HepG2 (cell line): ENCODE measurements around the gene USP10.

- RRBS, 2 experiments: no CpG with 5 or more reads among the region's 13 CpGs
CAGE:
- cytosol, long polyA minus RNA: no peak
- cytosol, long polyA plus RNA: no peak
- long polyA plus RNA: no peak
- nucleus, long polyA minus RNA: no peak
- nucleus, long polyA plus RNA: no peak
Measured at GRCh38 chr16:84341327-84341890, 26.9 kb upstream of the ATP2C2 start.

GRCh38 chr16:84350098-84350845, 18.1 kb upstream of the ATP2C2 start:
- RRBS, 2 experiments: no CpG with 5 or more reads among the region's 14 CpGs
CAGE:
- cytosol, long polyA minus RNA: no peak
- cytosol, long polyA plus RNA: no peak
- long polyA plus RNA: no peak
- nucleus, long polyA minus RNA: no peak
- nucleus, long polyA plus RNA: no peak

DNA sequence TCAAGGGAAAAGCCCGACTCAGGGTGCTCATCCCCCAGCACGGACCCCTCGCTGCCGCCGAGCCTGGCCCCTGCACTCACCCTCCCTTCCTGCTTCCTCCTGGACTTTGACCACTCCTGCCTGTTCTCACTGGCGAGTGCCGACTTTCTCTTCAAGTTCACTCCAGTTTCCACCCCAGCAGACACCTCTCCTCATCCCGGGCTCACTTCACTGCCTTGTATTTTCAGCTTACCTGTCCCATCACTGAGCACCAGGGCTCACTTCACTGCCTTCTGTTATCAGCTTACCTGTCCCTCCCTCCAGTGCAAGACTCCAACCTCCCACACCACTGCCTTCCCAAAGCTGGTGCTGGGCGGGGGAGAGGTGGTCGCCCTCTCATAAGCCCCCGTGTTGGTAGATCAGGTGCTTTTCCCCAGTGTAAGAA, 61.0 kb downstream of the MEAK7 start:
- RRBS, 2 experiments: no CpG with 5 or more reads among the region's 11 CpGs
CAGE:
- cytosol, long polyA minus RNA: no peak
- cytosol, long polyA plus RNA: no peak
- long polyA plus RNA: no peak
- nucleus, long polyA minus RNA: no peak
- nucleus, long polyA plus RNA: no peak

GRCh38 chr16:84511300-84511904, 6.9 kb upstream of the MEAK7 start:
- RRBS, 2 experiments: 4 to 6% methylated on average over 3 of the region's 19 CpGs
CAGE:
- cytosol, long polyA minus RNA: no peak
- cytosol, long polyA plus RNA: no peak
- long polyA plus RNA: no peak
- nucleus, long polyA minus RNA: no peak
- nucleus, long polyA plus RNA: no peak

GRCh38 chr16:84553742-84554420, 49.4 kb upstream of the MEAK7 start:
- RRBS, 2 experiments: no CpG with 5 or more reads among the region's 17 CpGs
CAGE:
- cytosol, long polyA minus RNA: no peak
- cytosol, long polyA plus RNA: no peak
- long polyA plus RNA: no peak
- nucleus, long polyA minus RNA: no peak
- nucleus, long polyA plus RNA: no peak

GRCh38 chr16:84585703-84586639, 31.9 kb downstream of the COTL1 start:
- RRBS, 2 experiments: no CpG with 5 or more reads among the region's 16 CpGs
CAGE:
- cytosol, long polyA minus RNA: no peak
- cytosol, long polyA plus RNA: no peak
- long polyA plus RNA: no peak
- nucleus, long polyA minus RNA: no peak
- nucleus, long polyA plus RNA: no peak

- RRBS, 2 experiments: 5 to 8% methylated on average over 44 to 52 of the region's 79 CpGs
CAGE:
- cytosol, long polyA minus RNA: start-site peak on the plus strand at chr16:84699982-84700005, 154 reads
- cytosol, long polyA plus RNA: start-site peak on the plus strand at chr16:84700000-84700018, 446 and 752 reads in 2 replicates
- long polyA plus RNA: no peak
- nucleus, long polyA minus RNA: start-site peak on the plus strand at chr16:84699986-84700060, 75 reads
- nucleus, long polyA plus RNA: start-site peak on the plus strand at chr16:84699997-84700018, 762 and 628 reads in 2 replicates
Measured at GRCh38 chr16:84699237-84700118, at the start of gene USP10. Gene USP10 (plus strand): TSS chr16:84700000.

- RRBS, 2 experiments: no CpG with 5 or more reads among the region's 8 CpGs
CAGE:
- cytosol, long polyA minus RNA: no peak
- cytosol, long polyA plus RNA: no peak
- long polyA plus RNA: no peak
- nucleus, long polyA minus RNA: no peak
- nucleus, long polyA plus RNA: no peak
Measured at GRCh38 chr16:84751331-84751856, 51.6 kb downstream of the USP10 start.

DNA sequence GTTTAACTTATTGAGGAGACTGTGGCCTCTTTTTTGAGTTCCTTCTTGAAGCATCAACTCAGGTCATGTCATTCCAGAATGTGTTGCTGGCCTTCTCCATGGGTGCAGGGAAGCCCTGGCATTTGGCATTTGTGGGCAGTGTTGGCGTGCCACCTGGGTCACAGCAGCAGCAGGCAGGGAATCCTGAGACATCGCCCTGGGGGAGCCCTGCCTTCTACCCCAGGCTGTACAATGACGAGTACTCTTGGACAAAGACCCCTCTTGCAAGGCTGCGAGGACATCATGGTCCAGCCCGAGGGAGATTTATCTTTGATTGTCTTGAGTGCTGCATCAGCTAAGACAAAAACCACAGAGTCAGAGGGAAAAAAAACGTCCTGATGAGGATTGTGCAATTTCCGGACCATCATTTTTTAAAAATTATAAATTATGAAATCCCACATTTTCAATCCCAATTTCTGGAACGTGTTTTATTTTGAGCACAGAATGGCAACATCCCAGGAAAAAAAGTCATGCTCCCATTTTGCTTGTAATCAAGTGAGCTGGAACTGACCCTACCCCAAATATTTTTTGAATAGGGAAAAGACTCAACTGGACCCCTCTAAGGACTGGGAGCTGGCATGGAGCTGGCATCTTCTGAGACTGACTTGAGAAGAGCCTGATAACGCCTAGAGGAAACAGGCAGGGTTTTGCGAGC, 3.8 kb downstream of the CRISPLD2 start:
- RRBS, 2 experiments: no CpG with 5 or more reads among the region's 10 CpGs
CAGE:
- cytosol, long polyA minus RNA: no peak
- cytosol, long polyA plus RNA: no peak
- long polyA plus RNA: no peak
- nucleus, long polyA minus RNA: no peak
- nucleus, long polyA plus RNA: no peak

- RRBS, 2 experiments: no CpG with 5 or more reads among the region's 9 CpGs
CAGE:
- cytosol, long polyA minus RNA: no peak
- cytosol, long polyA plus RNA: no peak
- long polyA plus RNA: no peak
- nucleus, long polyA minus RNA: no peak
- nucleus, long polyA plus RNA: no peak
Measured at GRCh38 chr16:84834490-84834897, 14.7 kb downstream of the CRISPLD2 start.

GRCh38 chr16:84835622-84836957, 16.3 kb downstream of the CRISPLD2 start:
- RRBS, 2 experiments: no CpG with 5 or more reads among the region's 34 CpGs
CAGE:
- cytosol, long polyA minus RNA: no peak
- cytosol, long polyA plus RNA: no peak
- long polyA plus RNA: no peak
- nucleus, long polyA minus RNA: no peak
- nucleus, long polyA plus RNA: no peak

DNA sequence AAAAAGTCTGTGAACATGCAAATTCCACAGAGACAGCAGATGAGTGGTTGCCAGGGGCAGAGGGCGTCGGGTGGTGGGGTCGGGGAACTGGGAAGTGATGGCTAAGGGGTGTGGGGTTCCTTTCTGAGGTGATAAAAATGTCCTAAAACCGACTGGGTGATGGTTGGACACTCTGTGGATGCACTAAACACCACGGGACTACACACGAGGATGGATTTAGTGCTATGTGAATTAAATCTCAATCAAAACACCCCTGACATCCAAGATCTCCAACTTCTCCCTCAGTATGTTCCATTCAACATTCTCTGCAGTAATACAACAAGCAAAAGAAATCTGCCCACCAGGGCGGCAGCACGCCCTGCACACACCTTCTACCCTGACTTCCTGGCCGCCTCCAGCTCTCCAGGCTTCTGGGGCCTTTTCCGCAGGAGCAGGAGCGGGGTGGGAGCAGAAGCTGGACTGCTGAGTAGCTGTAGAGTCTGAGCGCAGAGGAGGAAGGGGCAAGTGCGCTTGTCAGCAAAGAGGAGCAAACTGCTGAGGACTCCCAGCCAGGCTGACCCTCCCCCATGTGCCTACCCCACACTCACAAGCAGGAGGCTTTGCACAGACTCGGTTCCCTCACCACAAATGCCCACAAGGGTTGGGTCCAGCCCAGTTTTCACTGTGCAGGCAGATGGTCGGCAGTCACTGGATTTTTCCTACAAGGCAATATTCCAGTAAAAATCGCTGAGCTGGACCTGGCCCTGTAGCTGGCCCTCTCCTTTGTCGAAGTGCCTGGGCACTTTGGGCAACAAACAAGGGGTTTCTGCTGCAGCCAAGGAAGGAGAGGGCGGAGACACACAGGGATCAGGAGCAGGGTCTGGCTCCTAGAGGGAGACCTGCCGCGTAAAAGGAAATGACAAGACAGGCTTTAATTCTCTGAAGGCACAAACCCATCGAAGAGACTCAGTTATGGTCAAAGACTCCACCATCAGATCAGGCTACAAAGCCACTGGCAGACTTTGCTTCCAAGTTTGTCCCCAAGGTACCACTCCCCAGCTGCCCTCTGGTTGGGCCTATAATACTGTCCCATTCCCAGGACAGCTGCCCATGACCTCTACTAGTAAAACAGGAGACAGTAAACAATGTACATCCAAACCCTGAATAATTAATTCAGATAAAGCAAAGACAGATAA, 22.8 kb downstream of the ZDHHC7 start:
- RRBS, 2 experiments: no CpG with 5 or more reads among the region's 21 CpGs
CAGE:
- cytosol, long polyA minus RNA: no peak
- cytosol, long polyA plus RNA: no peak
- long polyA plus RNA: no peak
- nucleus, long polyA minus RNA: no peak
- nucleus, long polyA plus RNA: no peak

DNA sequence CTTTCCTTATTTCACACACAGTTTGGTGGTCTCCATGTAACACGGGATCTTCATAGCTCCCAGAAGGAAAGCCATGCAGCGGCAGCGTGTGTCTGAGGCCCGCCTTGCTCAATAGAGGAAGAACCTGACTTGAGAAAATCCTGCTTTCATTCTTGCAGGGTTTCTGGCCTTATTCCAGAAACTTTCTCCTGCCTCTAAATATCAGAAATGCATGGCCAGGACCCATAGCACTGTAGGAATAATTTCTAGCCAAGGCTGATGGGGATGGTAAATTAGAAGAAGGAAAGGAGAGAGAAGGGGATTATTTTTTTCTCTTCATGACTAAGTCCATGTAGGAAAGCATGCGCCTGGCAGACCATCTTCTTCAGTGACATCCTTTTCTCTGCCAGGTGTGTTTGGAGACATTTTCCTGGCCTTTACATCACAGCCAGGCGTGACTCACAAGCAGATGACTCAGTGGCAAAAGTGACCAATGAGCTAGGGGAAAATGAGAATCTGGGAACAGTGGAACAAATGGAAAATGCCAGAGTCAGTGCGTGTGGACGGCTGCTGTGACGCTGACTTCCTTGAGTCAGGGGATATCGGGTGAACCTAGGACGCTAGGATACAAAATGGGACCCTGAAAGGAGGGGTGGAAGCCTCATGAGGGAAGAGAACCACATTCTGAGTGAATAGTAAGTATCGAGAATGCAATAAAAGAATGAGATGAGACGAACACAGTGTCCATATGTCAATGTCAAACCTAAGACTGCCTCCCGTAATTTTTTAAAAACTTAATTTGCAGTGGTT, 9.4 kb downstream of the KIAA0513 start:
- RRBS, 2 experiments: no CpG with 5 or more reads among the region's 14 CpGs
CAGE:
- cytosol, long polyA minus RNA: no peak
- cytosol, long polyA plus RNA: no peak
- long polyA plus RNA: no peak
- nucleus, long polyA minus RNA: no peak
- nucleus, long polyA plus RNA: no peak

DNA sequence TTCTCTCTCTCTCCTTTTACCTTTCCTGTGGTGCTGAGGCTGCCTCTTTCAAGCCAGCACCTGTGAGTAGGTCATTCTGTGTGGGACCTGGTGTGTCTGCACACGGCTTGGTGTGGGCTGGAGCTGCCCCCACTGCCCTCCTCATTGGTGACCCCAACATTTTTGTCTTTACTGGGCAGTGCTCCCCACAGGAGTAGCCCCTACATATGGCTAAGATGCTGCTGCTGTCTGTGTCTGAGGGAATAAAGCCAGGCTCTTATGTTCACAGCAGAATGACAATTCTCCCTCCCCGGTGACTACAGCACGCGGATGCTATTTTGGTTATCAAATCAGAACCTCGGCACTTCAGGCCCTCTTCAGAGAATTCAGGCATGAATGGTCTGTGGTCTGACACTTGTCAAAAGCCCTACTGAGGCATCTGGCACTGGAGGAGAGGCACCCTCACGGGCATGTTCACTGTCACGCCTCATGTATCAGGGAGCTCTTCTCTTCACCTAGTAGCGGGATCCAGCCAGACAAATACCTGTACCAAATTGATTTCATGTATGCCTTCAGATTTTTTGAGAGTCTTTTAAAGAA, 30.3 kb downstream of the KIAA0513 start:
- RRBS, 2 experiments: no CpG with 5 or more reads among the region's 8 CpGs
CAGE:
- cytosol, long polyA minus RNA: no peak
- cytosol, long polyA plus RNA: no peak
- long polyA plus RNA: no peak
- nucleus, long polyA minus RNA: no peak
- nucleus, long polyA plus RNA: no peak

DNA sequence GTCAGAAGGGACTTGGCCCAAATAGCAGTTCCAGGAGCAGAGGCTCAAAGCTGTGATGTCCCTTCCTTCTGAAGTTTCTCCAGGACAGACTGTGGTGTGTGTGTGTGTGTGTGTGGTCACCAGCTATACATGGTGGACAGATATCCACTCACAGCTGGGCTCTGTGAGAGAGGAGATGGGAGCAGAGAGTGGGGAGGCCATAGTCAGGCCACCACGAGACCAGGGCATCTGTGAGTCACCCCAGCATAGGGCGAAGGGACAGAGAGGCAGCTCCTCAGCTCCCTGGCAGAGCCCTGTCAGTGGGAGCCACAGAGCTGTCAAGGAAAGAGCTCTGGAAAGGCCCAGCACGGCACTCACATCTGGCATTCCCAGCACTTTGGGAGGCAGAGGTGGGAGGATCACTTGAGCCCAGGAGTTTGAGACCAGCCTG, 23.3 kb upstream of the CIBAR2 start:
- RRBS, 2 experiments: no CpG with 5 or more reads among the region's 3 CpGs
CAGE:
- cytosol, long polyA minus RNA: no peak
- cytosol, long polyA plus RNA: no peak
- long polyA plus RNA: no peak
- nucleus, long polyA minus RNA: no peak
- nucleus, long polyA plus RNA: no peak

- RRBS, 2 experiments: 26 to 38% methylated on average over 1 of the region's 10 CpGs
CAGE:
- cytosol, long polyA minus RNA: no peak
- cytosol, long polyA plus RNA: no peak
- long polyA plus RNA: no peak
- nucleus, long polyA minus RNA: no peak
- nucleus, long polyA plus RNA: no peak
Measured at GRCh38 chr16:85152557-85153006, 40.3 kb upstream of the CIBAR2 start.

DNA sequence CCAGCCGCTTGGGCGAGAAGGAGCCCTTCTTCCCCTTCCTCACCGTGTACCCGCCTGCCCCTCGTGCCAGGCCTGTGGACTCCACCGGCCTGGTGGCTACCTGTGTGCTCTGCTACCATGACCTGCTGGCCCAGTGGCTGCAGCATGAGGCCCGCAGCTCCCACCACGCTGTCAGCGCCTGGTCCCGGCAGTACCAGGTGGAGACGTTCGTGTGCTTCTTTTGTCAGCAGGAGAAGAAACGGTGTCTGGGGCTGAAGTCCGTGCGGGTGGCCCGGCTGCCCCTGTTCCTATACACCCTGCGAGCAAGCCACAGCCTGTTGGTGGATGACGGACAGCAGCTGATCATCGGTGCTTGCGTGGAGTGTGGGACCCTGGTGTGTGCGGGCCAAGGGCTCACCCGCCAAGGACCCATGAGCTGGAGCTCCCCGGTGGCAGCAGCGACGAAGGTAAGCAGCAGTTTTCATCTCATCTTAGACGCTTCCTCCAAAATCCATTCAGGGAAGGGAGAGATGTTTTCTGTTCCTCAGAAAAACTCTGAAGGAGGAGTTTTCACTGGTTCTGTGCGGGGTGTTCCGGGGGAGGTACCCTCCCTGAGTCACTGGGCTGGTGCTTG, 59.2 kb upstream of the CIBAR2 start:
- RRBS, 2 experiments: 5 to 9% methylated on average over 11 to 13 of the region's 28 CpGs
CAGE:
- cytosol, long polyA minus RNA: no peak
- cytosol, long polyA plus RNA: no peak
- long polyA plus RNA: no peak
- nucleus, long polyA minus RNA: no peak
- nucleus, long polyA plus RNA: no peak

DNA sequence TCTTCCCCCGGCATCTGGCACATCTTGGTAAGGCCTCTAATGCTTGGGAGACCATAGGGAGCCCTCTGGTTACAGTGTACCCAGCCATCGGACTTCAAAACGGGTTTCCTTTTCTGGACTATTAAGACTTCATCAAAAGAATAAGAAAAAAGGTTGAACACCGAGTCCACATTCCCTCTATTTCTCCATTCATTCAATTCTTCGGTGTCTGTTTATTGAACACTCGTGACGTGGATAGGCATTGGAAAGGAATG, 80.7 kb upstream of the CIBAR2 start:
- RRBS, 2 experiments: no CpG with 5 or more reads among the region's 7 CpGs
CAGE:
- cytosol, long polyA minus RNA: no peak
- cytosol, long polyA plus RNA: no peak
- long polyA plus RNA: no peak
- nucleus, long polyA minus RNA: no peak
- nucleus, long polyA plus RNA: no peak

DNA sequence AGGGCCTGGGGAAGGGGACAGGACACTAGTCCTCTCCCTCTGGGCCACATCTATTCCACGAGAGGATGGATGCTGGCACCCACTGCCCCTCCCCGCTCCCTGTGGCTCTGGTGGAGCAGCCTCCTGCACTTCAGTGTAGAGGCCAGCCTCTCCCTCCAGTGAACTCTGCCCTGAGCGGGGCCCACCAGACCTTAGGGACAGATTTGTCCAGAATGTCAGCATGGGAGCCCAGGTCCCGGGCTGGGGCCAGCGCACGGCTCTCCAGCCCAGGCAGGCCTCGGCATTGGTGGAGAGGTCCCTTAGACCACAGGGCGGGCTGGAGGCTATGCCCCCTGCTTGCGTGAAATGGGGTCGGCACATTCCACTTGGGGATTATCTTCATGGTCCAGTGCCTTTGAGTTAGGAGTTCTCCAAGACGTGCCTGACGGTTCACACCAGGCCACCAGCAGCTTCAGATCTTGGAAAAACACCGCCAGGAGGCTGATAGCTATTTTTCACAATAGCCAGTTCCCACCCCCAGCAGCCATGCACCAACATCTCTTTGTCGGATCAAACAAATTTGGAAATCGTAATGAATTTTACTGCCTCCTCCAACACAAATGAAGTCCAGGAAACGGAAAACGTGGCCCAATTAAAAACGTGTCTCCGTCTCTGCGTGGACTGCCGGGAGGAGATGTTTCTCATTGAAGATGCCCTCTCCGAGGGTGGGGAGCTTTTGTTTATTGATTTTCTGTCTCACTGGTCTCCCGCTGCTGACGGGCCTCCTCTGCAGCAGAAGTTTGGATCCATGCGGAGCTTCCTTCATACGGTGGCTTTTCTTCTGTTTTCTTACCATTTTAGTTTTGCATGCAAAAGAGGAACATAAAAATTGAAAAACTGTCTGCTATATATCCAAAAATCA, 110.0 kb upstream of the CIBAR2 start:
- RRBS, 2 experiments: no CpG with 5 or more reads among the region's 26 CpGs
CAGE:
- cytosol, long polyA minus RNA: no peak
- cytosol, long polyA plus RNA: no peak
- long polyA plus RNA: no peak
- nucleus, long polyA minus RNA: start-site peak on the plus strand centred at position 604 of the sequence, 228 bp wide, 14 reads
- nucleus, long polyA plus RNA: no peak

DNA sequence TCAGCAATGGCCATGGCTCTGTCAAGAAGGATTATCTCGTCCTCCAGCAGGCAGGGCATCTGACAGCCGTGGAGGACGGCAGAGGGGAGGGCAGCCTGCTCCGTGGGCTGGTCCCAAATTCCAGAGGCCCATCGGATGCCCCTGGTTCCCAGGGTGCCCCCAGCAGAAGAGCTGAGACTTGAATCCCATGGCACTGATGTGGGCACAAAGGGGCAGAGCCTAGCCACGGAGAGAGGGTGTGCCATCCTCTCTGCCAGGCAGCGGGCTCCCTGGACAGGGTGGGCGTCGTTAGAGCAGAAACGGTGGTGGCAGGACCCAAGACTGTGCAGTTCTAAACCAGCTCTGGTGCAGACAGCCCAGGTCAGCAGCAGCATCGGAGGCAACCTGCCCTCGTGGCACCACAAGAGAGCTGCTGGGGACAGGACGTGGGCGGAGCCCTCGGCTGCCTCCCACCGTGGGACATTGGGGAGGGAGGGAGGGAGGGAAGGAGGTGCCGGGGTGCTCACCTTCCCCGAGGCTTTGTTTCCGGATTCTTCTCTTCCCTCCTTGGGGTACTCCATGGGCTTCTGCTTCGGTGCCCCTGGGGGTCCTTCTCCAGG, 198.9 kb upstream of the CIBAR2 start:
- RRBS, 2 experiments: no CpG with 5 or more reads among the region's 20 CpGs
CAGE:
- cytosol, long polyA minus RNA: no peak
- cytosol, long polyA plus RNA: no peak
- long polyA plus RNA: no peak
- nucleus, long polyA minus RNA: no peak
- nucleus, long polyA plus RNA: no peak